Left common carotid artery plus branches (tissue), 1 donor: Measurements from ENCODE around the gene PDRG1.

GRCh38 chr20:31573182-31574267 lies 26.3 kb downstream of the MCTS2 start:
- PRO-cap: bidirectional peak, plus-strand start at chr20:31573364, minus-strand start at chr20:31573238

DNA sequence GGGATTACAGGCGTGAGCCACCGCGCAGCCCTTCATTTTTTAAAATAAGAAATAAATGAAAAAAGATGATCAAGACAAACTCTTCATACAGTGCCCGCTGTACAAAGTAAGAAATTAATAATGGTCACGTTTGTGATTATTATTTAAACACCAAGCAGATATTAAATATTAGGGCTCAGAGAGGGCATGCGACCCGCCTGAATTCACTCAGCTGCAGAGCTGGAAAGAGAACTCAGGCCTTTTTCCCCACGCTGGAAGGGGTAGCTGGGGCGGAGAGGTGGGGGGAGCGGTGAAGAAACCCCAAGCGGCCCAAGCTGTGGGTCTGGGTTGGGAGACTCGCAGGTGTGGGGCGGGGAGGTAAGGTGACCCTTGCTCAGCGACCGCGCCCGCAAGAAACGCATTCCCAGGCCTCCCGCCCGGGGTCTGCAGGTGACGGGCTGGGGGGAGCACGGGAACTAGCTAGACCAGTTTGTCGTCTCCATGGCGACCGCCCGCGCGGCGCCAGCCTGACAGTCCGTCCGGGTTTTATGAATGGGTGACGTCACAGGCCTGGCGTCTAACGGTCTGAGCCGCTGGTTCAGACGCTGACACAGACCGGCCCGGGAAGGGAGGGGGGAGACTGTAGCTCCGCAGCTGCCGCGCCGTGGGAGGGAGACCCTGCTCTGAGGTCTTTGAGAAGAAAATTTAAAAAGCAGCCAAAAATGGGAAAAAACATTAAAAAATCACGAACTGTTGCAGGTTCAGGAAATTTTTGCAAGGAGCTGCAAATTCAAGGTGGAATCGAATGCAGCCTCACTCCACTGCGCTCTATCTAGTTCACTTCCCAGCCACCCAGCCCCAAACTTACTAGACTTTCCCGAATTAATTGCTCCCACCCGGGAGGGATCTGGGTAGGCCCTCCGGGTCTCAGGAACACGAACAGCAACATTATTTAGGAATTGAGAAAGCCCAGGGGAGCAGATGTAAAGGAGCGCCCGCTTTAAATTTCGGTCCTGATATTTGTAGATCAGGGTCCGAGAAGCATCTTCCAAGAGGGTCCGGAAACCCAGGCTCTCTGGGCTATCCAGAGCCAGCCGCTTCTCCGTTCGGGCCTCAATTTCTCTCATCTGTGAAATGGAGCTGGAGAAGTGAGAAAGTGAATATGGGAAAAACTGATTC lies 883 bp upstream of the ID1 start:
- PRO-cap: bidirectional peak, plus-strand start at position 592 of the sequence, minus-strand start at position 425 of the sequence

DNA sequence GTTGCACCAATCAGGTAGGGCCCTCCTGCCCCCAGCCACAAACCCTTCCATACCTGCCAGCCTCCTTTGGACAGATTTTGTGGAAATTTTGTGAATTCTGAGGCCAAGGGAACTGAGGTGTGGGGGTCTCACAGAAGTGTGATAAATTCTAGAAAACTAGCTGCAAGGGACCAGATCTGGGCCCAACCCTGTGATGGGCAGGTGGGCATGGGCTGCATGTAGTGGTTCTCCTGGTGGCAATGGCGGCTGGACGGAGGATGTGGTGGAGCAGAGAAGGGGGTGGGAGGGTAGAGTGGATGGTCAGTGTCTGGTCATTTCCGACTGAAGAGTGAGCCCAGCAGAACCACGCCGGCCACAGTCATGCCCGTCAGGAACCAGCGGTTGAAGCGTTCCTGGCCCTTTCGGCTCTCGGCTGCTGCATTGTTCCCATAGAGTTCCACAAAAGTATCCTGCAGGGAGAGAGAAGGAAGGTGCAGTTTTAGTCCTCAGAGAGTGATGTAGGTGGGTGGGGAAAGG lies 28.0 kb downstream of the COX4I2 start:
- PRO-cap: no peak

DNA sequence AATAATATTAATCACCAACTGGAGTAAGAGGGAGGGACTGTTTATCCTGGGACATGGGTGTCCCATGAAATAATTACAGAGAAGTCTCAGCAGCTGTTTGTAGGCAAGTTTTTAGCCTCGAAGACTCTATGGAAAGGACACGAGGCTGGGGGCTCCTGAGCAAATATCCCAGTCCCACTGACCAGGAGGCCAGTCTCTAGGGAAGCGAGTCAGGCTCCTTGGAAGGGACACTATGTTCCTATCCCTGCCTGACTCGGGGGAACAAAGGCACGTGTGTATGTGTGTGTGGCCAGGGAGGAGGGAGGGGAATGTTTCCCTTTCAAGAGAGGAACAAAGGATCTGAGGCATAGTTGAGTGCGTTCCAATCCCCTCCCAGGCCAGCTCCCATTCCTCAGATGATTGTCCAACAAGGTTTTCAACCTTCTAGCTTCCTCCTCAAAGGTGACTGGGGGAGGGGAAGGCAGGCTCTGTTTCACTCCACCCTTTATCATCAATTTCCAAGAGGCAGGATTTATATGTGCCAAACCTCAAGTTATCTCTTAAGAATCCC lies 10.1 kb downstream of the BCL2L1 start:
- PRO-cap: no peak

- PRO-cap: no peak
These were observed 1.8 kb downstream of the BCL2L1 start for GRCh38 chr20:31720838-31721253.

GRCh38 chr20:31833707-31834399 lies 11.6 kb downstream of the FOXS1 start:
- PRO-cap: unidirectional peak, plus-strand start at chr20:31833927

DNA sequence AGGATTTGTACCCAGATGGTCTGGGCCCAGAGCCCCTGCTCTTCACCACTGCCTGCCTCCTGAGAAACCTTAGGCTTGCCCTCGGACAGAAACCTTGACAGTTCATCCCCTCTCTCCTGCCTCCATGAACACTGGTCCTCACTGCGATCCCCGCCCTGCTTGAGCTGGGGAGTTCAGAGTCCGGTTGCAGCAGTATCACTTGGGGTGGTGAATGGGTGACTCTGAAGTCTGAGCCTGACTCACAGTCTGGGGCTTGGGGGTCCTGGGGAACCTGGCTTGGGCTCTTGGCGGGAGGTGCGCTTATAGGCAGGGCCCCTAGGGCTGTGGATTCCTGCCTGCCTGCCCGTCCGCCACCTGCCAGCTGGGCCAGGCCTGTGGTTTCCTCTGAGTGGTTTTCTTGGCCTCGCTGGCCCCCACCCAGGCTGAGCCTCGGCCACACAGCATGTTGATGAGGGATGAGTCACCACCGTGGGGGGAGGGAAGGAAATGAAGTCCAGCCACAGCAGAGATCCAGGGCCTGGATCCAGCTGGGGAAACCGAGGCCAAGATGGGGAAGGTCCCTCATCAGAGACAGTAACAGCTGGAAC lies 9.4 kb downstream of the FOXS1 start:
- PRO-cap: unidirectional peak, minus-strand start at position 363 of the sequence

GRCh38 chr20:31951073-31952407 lies at the start of gene PDRG1:
Gene PDRG1, minus strand, starts transcription at chr20:31952046.
- PRO-cap: unidirectional peak, minus-strand start at chr20:31952042; unidirectional peak, minus-strand start at chr20:31952069

DNA sequence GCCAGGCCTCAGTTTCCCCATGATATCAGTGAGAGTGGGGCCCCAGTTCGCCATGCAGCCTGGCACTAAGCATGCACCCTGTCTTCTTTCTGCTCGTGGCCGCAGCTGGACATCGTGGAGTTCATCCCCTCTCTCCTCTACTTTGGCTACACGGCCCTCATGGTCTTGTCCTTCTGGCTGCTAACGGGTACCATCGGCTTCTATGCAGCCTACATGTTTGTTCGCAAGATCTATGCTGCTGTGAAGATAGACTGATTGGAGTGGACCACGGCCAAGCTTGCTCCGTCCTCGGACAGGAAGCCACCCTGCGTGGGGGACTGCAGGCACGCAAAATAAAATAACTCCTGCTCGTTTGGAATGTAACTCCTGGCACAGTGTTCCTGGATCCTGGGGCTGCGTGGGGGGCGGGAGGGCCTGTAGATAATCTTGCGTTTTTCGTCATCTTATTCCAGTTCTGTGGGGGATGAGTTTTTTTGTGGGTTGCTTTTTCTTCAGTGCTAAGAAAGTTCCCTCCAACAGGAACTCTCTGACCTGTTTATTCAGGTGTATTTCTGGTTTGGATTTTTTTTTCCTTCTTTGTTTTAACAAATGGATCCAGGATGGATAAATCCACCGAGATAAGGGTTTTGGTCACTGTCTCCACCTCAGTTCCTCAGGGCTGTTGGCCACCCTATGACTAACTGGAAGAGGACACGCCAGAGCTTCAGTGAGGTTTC lies 42.2 kb downstream of the PLAGL2 start:
- PRO-cap: no peak

GRCh38 chr20:32189242-32190035 lies 18.1 kb downstream of the PLAGL2 start:
- PRO-cap: unidirectional peak, plus-strand start at chr20:32189967

DNA sequence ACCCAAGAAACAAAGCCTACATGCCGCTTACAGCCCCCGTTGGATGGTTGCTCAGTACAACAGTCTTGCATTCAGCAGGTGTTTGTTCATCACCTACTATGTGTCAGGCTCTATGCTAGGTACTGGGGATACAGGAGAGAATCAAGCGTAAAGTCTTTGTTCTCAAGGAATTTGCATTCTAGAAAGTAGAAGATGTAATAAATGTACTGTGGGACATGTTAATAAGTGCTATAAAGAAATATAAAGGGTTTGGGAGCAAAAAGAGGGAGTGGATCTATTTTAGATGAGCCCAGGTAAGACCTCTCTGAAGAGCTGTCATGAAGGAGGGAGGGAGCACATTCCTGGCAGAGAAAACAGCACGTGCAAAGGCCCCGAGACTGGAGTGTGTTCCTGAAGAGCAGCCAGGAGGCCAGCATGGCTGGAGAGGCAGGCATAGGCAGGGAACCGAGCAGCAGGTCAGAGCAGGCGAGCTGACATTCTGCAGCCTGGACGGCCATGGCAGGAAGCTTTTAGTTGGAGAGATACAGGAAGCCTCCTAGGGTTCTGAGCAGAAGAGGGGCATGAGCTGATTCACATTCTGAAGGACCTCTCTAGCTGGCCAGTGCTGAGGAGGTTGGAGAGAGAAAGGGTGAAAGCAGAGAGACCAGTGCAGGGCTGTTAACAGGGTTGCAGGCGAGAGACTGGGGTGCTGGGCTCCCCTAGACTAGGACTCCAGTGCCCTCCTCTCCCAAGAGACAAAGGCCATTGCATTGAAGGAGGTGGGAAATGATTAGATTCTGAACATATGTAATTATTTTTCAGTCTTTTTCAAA lies 29.6 kb downstream of the POFUT1 start:
- PRO-cap: no peak

- PRO-cap: no peak
These were observed 110.0 kb downstream of the NOL4L start for GRCh38 chr20:32475023-32475728.

DNA sequence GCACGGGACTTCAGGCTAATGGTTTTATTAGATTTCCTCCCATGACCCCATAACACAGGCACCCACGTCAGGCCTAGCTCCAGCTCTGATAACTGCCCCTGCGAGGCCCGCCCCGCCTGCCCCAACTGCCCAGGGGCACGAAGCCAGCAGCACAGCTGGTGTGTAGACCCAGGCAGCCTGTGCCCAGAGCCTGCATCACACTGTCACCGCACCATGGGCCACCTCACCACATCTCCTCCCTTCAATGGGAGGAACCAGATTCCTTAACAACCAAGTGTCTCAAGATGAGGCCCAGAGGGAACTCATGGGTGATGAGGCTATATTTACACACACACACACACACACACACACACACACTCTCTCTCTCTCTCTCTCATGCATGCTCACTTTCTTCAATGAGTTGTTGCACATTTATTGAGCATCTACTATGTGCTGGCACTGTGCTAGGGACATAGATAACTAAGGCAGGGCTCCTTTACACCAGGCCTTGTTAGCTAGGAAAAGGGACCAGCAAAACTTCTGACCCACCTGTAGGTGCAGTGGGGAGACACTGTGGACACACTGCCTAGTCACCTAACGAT lies 107.1 kb downstream of the NOL4L start:
- PRO-cap: no peak

GRCh38 chr20:32535898-32536808 lies 49.0 kb downstream of the NOL4L start:
- PRO-cap: no peak

GRCh38 chr20:32559834-32560304 lies 25.3 kb downstream of the NOL4L start:
- PRO-cap: no peak

- PRO-cap: no peak
These were observed 2.3 kb downstream of the DNMT3B start for GRCh38 chr20:32764108-32765224.

DNA sequence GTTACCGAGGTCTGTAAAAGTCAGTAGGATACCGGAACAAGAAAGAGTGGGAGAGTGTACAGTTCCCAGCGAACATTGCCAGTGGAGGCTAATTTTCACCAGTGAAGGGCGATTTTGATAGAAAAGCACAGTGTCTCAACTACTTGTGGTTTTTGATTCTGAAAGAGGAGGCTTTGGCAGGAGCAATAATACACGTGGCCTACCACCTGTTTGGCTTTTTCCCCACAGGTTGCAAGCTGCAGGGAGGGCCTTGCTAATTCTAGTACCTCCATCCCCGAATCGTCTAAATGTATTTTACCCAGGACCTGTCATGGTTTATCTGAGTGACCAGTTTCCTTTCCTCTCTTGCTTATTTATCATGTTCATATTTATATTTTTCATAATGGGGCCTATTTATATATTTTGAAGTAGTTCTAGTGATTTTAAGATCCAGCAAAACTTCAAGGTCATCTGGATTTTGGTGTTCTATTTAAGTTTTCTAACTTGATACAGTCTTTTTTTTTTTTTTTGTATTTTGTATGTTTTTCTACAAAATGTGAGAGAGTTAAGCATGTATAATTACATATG lies 3.3 kb upstream of the EFCAB8 start:
- PRO-cap: no peak

- PRO-cap: no peak
These were observed 303 bp downstream of the EFCAB8 start for GRCh38 chr20:32859037-32859414.

- PRO-cap: no peak
These were observed 32.0 kb downstream of the SUN5 start for GRCh38 chr20:32972114-32972792.

- PRO-cap: no peak
These were observed 34.0 kb downstream of the BPIFB4 start for GRCh38 chr20:33113378-33113851.